Epithelial cell of esophagus (primary cell): ENCODE results near the genes RPS9, LILRB5, LILRA2 and KIR2DL1.

DNA sequence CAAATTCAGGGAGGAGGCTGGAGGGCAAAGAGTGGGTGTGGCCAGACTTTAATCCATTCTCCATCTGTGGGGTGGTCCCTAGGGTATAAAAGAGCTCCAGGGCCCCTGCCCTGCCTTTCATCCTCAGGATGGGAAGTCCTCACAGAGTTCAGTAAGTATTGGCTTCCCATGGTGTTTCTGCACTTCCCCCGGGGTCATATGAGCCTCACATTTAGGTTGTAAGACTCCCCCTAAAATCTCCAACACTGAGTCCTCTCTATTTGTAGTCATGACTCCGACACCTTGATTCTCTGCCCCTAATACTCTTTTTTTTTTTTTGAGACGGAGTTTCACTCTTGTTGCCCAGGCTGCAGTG lies 33.0 kb downstream of the DPRX start:
- RRBS = no CpG with 5 or more reads among the region's 3 CpGs

DNA sequence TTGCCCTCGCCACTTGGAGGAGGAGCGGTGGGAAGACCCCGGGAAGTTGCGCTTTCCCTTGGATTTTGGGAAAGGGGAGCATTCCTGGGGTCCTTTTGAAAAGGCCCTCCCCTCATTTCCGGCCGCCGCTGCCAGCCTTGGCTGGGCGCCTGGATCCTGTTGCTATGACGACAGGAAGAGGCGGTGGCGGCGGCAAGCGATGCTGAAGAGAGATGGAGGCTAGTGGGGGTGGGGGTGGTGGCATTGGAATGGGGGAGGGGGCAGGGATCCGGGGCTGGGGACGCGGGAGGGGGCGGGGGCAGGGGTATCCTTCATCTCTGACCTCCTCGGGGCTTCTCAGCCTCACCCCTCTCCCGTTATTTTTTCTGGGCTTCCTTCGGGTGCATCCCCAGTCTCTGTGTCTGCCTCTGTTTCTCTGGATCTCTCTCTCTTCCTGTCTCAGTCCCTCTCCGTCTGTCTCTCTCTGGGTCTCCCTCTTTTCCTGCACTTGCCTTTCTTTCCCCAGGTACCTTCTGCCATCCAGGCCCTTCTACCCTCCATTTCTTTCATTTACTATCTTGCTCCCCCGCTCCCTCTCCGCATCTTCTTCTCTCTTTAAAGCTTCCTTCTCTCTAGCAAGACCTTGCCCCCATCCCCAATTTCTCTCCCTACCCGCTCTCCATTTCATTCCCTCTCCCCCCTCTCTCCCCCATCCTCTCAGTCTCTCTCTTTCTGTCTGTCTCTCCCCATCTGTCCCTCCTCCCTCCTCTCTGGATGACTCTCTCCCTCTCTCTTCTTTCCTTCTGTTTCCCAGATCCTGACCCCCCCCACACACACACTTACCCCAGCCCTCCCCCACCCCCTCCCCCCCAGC lies 4.2 kb upstream of the CACNG8 start:
- RRBS = 2% methylated on average over 3 of the region's 24 CpGs

DNA sequence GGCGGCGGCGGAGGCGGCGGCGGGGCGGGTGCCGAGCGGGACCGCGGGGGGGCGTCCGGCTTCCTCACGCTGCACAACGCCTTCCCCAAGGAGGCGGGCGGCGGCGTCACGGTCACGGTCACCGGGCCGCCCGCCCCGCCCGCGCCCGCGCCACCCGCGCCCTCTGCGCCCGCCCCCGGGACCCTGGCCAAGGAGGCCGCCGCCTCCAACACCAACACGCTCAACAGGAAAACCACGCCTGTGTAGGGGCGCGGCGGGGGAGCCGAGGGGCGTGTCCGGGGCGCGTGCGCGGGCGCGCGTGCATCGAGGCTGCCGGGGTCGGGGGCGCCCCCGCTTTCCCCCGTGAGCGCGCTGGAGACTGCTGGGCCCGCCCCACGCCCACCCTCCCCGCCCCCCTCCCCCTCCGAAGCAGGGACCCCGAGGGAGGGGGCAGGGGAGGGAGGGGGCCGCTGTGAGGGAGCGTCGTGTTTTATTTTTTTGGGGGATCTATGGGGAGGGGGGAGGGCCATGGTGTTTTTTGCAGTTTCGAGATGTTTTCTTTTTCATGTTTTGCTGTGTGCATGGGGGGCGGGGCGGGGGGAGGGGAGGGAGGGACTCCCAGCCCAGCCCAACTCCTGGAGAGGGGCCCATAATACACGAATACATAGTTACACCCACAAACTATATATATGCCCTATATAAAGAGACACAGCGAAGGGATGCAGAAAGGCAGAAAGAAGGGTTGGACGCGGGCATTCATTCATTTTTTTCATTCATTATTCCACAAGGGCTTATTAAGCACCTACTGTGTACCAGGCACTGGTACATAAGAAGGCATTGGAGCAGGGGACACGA lies 8.6 kb upstream of the CACNG6 start:
- RRBS = 3% methylated on average over 46 of the region's 75 CpGs

GRCh38 chr19:54019885-54020562 lies 28.6 kb downstream of the CACNG6 start:
- RRBS = no CpG with 5 or more reads among the region's 12 CpGs

GRCh38 chr19:54102964-54103690 lies 472 bp downstream of the NDUFA3 start:
- RRBS = no CpG with 5 or more reads among the region's 30 CpGs

DNA sequence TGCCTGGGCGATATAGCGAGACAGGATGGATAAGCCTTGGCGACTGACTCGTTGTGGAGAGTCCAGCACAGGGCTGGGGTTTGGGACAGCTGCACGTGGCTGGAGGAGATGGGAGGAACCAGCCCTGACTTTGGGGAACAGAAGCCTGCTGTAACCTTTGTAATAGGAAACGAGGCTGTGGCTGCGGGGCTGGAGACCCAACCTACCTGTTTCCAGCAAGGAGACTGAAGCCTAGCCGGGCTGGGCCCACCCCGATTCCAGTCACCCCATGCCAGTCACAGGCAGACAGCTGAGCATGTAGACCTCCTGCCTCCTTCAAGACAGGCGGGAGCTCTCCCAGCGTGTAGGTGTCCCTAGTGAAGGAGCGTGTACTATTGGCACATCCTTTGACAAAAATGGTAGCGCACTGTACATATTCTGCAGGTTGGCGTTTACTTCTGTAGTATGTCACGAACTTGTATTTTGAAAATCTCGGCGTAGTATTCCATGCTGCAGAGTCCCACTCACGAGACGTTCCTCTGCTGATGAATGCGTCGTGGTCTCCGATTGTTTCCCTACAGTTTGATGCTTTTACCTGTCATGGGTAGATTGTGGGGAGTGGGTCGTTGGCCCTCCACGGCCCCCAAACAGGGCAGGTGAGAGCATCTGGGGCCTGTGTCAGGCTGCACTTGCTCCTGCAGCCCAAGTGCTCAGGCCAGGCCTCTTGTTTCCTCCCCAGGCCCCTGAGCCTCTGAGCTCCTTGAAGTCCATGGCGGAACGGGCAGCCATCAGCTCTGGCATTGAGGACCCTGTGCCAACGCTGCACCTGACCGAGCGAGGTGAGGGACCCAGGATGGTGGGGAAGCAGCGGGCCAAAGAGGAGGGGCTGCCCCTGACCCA lies 7.8 kb downstream of the LENG1 start:
- RRBS = no CpG with 5 or more reads among the region's 30 CpGs

- RRBS = 69% methylated on average over 6 of the region's 24 CpGs
These were observed 4.7 kb downstream of the LENG1 start for GRCh38 chr19:54154494-54155542.

DNA sequence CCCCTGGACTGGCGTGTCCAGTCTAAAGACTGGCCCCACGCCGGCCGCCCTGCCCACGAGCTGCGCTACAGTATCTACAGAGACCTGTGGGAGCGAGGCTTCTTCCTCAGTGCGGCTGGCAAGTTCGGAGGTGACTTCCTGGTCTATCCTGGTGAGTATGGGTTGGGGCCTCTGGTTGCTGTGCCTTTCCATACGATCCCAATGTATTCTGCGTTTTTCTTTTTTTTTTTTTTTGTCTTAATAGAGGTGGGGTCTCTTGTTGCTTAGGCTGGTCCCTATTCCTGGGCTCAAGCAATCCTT lies 1.1 kb downstream of the TSEN34 start:
- RRBS = 35% methylated on average over 3 of the region's 11 CpGs

DNA sequence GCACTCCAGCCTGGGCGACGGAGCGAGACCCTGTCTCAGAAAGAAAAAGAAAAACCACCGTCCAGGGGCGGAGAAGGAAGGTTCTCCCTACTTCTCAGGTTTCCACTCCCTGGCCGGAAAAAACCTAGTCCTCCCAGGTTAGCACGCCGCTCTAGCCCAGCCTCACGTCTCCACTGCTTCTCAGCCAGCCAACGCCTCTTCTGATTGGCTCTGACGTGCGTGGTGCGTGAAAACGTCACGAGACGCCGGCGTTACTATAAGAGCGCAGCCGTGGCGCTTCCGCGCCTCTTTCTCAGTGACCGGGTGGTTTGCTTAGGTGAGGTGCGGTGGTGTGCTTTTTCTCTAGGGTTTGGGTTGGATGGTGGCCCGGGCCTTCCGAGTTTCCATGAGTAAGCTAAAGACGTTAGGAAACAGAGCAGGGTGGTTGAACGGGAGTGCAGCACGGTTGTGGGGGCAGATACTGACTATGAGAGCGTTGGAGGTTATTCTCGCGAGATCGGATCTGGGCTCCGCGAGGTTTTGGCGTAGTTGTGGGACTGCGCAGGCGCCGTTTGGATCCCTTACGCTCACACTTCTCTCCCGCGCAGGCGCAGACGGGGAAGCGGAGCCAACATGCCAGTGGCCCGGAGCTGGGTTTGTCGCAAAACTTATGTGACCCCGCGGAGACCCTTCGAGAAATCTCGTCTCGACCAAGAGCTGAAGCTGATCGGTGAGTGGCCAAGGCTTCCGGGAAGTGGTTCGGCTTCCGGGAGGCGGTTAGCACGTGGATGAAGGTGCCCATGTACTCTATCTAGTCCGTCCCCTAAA lies at the start of gene RPS9:
TSS of gene RPS9 (plus strand) at position 286 of the 807 bp plus-strand sequence.
- RRBS = 2% methylated on average over 12 of the region's 60 CpGs

- RRBS = no CpG with 5 or more reads among the region's 14 CpGs
These were observed 789 bp downstream of the RPS9 start for GRCh38 chr19:54201380-54201913.

DNA sequence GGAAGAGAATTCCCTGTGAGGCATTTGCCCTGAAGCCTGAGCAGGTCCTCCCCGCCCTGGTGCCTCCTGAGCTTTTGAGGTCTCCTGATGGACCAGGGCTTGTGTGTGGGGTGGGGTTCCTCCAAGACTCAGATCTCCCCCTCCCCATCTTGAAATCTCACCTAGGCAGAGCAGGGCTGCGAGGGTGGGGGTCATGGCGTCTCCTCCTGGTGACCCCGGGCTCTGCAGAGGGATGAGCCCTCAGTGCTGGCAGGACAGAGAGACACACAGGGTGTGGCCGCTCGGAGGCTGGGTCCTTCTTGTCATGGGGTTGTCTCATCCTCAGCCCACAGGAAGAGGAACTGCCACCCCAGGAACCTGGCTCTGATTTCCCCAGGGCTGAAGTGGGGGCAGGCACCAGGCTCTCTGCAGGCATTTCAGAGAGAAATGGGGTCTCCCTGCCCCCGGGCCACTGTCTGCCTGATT lies 14.5 kb downstream of the LILRB5 start:
- RRBS = no CpG with 5 or more reads among the region's 7 CpGs

GRCh38 chr19:54254714-54255029 lies 2.4 kb downstream of the LILRB5 start:
- RRBS = no CpG with 5 or more reads among the region's 8 CpGs

DNA sequence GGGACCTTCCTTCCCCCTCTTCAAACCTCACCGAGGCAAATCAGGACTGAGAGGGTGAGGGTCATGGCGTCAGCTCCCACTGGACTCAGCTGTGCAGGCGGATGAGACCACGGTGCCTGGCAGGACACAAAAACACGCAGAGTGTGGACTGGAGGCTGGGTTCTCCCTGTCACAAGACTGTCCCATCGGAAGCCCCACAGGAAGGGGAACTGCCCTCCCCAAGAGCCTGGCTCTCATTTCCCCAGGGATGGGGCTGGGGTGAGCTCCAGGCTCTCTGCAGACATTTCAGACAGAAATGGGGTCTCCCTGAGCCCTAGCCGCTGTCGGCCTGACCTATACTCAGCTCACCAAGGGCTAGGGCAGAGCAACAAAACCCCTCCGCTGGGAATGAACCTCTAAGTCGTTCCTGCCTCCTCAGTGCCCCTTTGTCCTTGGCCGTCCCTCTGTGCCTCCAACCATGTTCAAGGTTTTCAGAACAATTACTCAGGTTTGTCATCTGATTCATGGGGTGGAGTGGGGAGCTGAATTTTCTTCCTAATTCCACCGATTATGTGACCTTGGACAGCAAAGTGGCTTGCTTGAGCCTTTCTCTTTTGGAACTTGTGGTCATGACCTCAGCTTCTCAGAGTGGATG lies at the start of gene LILRB5:
TSS of gene LILRB5 (minus strand) at position 145 of the 634 bp plus-strand sequence.
- RRBS = no CpG with 5 or more reads among the region's 12 CpGs

GRCh38 chr19:54447933-54449148 lies 658 bp upstream of the LENG8 start:
- RRBS = 2% methylated on average over 6 of the region's 60 CpGs

GRCh38 chr19:54462592-54462764 lies 1.1 kb downstream of the LENG9 start:
- RRBS = 23% methylated on average over 1 of the region's 10 CpGs

- RRBS = no CpG with 5 or more reads among the region's 6 CpGs
These were observed at the start of gene LILRA2 for GRCh38 chr19:54573634-54573960. TSS of gene LILRA2 (plus strand) at chr19:54573790.

DNA sequence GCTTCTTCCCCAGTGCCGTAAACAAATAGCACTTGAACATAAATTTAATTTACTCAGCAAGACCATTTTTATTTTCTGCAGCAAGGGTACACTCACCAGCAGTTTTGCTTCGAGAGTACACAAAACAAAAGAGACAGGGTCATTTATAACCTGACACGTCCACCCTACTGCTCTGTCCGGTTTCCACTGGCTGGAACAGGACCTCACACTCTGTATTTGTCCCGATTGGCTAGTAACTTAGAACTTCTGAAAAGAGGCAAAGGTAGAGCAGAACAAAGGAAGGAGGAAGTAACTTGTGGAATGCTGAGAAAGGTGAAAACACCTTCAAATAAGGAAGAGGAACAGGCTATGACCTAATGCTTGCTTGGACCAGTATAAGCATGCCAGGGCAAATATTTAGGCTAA lies 2.4 kb upstream of the LILRB1 start:
- RRBS = no CpG with 5 or more reads among the region's 5 CpGs

DNA sequence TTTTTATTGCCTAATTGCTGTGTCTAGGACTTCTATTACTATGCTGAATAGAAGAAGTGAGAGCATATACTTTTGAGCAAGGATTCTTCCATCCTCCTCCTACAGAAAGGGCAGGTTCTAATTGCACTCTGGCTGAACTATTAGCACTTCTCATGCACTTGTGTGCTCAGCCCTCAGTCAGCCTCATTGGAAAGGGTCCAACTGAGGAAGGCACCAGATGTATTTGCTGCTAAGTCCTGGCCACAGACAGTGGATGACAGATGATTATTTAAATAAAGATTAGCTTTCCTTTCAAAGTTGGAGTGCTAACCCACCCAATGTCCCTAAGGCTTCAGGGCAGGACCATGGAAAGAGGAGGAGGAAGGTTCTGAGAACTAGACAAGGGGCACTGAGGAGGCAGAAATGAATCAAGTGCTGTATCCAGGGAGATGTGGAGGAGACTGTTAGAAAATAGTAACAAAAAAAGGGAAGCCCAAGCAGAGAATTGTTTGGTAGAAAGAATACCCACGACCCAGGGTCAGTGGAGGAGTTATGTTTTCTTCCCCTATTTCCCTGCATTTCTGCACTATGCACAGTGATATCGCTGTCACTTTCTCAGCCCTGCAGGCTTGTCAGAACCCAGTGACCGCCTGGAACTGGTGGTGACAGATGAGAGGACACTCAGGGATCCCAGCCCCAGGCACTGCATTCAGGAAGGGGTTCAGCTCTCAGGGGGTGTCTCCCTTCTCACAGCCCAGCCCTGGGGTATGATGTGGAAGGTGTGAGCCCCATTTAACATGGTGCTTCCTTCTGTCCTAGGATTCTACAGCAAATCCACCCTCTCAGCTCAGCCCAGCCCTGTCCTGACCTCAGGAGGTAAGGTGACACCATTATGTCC lies 8.1 kb downstream of the LILRB4 start:
- RRBS = no CpG with 5 or more reads among the region's 3 CpGs

- RRBS = no CpG with 5 or more reads among the region's 14 CpGs
These were observed at the start of gene KIR2DL1 for GRCh38 chr19:54769662-54769959. TSS of gene KIR2DL1 (plus strand) at chr19:54769793.

- RRBS = no CpG with 5 or more reads among the region's 8 CpGs
These were observed 14.0 kb upstream of the NCR1 start for GRCh38 chr19:54892006-54892380.